Metastatic Lung Carcinoma in the Adrenal Gland (tissue), 1 donor: ENCODE data around the genes ZNF678, PRSS38, MRPL55 and OBSCN.

- PRO-cap: no peak
Measured at GRCh38 chr1:227356295-227356988, 38.1 kb upstream of the CDC42BPA start.

DNA sequence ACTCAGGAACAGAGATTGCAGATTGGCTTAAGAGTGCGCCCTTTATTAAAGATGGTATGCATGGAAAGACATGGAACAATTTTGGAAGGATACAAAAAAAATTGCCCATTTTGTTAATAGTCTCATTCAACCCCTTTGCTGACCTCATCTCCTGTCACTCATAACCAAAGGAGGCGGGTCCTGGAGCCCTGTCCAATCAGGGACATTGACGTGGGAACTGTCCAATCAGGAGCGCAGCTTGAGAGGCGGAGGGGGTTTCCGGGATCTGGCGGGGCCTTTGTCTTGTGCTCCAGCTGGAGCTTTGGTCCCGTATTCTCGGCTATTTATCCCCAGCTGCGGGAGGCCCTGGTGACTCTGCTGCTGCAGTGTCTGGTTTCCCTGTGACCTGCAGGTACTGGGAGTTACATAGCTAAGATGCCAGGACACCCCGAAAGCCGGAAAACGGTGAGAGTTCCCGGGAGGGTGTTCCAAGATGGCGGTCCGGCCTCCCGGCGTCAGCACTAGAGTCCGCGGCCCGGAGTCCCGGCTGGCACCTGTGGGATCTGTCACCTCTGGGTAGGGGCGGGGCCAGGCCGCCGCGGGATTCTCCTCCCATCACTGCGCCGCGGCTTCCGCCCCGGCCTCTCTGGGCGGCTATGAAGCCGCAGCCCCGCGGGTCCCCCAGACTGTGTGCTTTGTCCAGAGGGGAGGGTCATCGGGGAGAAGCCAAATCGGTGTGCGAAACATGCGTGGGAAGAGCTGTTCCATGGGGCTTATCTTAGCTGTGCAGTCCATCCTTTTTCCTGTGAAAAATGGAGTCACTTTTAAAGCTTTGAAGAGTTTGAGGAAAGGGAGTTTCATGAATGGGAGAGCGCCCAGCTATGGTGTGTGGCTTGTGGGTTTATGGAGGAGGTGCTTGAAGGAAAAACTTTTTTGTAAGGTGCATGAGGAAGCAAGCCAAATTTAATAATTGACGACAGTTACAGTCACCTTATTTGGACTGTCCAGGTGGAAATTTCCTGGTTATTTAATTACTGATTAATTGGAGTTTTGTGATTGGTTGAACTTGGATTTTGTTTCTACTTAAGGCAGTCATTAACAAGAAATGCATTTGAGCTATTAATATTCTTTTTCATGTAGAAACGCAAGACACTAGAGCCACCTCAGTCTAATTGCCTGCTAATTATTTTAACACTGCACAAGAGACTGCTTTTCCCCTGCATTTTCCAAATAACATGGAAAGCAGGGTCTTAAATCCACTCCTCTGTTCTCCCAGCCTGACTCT lies at the start of gene ZNF678:
TSS of gene ZNF678 (plus strand) at position 276 of the 1,264 bp plus-strand sequence.
- PRO-cap: unidirectional peak, plus-strand start at position 255 of the sequence; unidirectional peak, plus-strand start at position 450 of the sequence; bidirectional peak, plus-strand start at position 622 of the sequence, minus-strand start at position 502 of the sequence

GRCh38 chr1:227757717-227758316 lies 22.6 kb downstream of the SNAP47 start:
- PRO-cap: no peak

GRCh38 chr1:227815638-227815837 lies at the start of gene PRSS38:
Gene PRSS38 (plus strand): TSS chr1:227815675.
- PRO-cap: no peak

DNA sequence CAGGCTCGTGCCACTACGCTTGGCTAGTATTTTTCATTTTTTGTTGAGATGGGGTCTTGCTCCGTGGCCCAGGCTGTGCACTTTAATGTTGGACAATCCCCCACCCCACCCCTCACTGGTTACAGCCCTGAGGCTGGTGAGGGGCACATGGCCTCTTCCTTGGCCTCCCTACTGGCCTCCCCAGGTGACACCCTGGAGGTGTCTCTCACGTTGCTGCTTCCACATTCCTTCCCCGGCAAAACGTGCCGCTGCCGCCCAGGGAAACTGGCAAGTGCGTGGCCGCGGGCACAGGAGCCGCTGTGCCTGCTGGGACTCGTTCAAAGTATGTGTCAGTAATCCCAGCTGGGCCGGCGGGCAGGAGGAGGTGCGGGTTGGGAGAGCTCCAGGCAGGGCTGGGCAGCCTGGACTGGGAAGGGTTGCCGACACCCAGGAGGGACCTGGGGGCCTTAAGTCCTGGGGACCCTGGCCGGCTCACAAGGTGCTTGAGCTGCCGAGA lies 6.4 kb downstream of the WNT3A start:
- PRO-cap: no peak

- PRO-cap: no peak
Measured at GRCh38 chr1:228105285-228105806, 2.2 kb upstream of the C1orf35 start.

DNA sequence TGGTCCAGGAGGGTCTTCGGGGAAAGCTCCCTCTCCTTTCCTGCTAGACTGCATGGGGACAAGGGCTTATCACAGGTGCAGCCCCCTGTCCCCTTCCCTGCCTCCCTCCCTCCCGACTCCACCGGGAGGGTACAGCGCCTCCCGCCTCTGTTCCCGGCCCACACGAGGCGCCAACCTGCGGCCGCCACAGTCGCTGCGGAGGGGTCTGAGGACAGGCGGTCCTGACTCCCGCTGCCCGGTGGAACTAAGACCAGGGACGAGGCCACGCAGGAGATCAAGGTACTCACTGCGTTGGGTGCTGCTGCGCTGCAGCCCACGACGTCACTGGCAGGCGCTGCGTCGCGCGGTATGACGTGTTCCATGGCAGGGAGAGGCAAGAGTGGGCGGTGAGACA lies at the start of gene MRPL55:
TSS of gene MRPL55 (minus strand) at position 326 of the 394 bp plus-strand sequence.
- PRO-cap: bidirectional peak, plus-strand start outside the sequence, minus-strand start at position 326 of the sequence

- PRO-cap: no peak
Measured at GRCh38 chr1:228120687-228121744, 11.9 kb upstream of the MRPL55 start.

GRCh38 chr1:228130900-228131495 lies 9.1 kb upstream of the GUK1 start:
- PRO-cap: no peak

DNA sequence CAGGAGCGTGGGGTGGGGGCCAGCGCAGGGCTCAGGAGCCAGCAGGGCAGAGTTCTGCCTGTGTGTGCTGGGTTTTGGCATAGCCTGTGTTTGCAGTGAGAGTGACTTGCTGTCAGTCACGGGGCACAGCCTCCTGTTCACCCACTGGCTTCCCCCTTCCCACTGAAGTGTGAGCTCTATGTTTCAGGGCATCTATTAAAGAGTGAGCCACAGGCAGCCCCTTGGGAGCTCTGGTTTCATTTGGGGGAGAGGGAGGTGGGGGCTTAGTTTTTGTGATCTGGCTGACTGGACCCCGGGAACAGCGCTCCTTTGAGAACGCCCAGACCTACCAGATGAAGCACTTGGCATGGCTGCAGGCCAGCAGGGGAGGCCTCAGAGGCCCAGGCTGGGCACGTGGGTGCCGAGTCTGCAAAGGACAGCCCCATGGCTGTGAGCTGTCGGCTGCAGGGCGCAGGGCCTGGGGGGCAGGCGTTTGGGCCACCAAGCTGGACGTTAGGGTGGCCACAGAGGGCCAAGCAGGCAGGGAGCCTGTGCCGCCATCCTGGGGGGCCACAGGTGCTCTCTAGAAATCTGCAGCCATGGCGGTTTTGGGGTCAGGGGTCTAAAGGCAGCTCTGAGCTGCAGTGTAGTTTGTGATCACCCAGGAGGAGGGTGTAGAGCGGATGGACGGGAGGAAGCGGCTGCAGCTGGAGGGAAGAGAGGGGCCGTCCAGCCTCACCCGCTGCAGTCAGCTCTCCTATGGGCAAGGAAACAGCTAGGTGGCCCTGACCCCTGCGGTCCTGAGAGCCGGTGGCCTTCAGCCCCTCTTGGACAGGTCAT lies 10.8 kb downstream of the IBA57 start:
- PRO-cap: no peak

GRCh38 chr1:228197271-228198173 lies 10.3 kb upstream of the OBSCN start:
- PRO-cap: no peak

- PRO-cap: no peak
Measured at GRCh38 chr1:228207538-228208337, at the start of gene OBSCN. Gene OBSCN (plus strand): TSS chr1:228208044.

GRCh38 chr1:228227180-228227736 lies 19.4 kb downstream of the OBSCN start:
- PRO-cap: no peak

- PRO-cap: no peak
Measured at GRCh38 chr1:228368859-228369517, 37.6 kb downstream of the TRIM11 start.

- PRO-cap: no peak
Measured at GRCh38 chr1:228396617-228397291, 9.9 kb downstream of the TRIM11 start.

DNA sequence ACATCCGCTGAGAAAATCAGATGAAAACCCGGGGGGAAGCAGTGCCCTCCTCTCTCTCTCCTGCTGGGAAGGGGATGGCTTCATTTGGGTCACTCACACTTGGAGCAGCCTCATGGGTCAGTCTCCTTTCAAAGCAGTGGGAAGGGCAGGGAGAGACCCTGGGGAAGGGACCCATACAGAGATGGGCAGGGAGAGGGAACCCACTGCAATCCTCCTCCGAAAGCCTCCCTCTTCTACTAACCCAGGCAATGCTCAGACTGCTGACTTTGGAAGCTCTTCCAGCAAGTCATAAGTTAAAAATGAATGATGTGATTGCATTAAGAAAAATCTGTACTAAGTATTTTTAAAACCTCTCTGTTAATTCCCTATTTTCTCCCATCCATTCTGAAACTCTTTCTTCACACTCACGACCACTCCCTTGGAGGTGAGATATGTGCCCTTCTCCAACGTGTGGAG lies 185.2 kb downstream of the RHOU start:
- PRO-cap: no peak

GRCh38 chr1:228989977-228990868 lies 254.9 kb downstream of the RHOU start:
- PRO-cap: no peak

DNA sequence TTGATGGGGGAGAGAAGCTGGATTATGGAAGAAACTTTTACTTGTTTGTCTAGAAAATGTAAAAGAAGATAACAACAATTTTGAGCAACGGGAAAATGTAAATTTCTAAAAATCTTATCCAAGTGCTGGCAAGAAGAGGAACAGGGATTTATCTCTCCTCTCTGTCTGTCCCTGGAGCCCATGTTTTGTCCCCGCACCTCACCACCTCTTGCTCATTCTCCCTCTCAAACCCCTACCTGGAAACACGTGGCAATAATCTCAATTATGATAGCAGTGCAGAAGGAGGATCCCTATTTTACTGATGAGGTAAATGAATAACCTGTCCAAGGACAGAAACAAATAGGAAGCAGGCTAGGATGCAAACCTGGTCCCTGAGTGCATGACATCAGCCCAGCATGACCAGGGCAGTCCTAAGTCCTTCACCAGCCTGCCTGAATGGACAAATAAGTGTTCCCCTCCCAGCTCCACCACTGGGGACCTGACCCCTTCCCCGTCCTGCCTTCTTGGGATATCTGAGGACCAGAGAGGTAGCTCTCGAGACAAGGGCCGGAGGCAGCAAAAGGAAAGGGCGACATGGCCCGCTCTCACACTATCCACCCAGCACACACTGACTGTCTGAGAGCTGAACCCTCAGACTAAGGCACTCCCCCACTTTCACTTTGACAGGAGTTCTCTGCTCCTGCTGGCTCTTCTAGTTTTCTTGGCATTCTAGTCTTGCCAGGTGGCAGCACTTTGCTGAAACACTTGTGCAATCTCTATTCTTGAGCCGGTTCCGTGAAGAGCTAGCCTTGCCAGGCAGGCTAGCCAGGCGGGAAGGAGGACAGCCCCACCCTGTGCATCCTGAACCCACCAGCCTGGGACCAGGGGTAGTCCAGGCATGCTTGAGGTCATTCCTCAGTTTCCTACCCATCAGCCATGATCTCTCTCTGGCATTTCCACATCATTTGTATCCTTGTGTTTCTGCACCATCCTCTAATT lies 251.3 kb upstream of the RAB4A start:
- PRO-cap: no peak

- PRO-cap: no peak
Measured at GRCh38 chr1:229092879-229093905, 177.7 kb upstream of the RAB4A start.

- PRO-cap: no peak
Measured at GRCh38 chr1:229129818-229130780, 140.8 kb upstream of the RAB4A start.